Measurements from ENCODE around the gene ICE1.

- PRO-cap = no peak
Measured at GRCh38 chr5:1343278-1343987, 1.5 kb downstream of the CLPTM1L start.

- PRO-cap = no peak
Measured at GRCh38 chr5:1399586-1399924, 45.7 kb downstream of the SLC6A3 start.

GRCh38 chr5:1462987-1463703 is 17.9 kb upstream of the SLC6A3 start:
- PRO-cap = no peak

- PRO-cap = no peak
Measured at GRCh38 chr5:1668229-1668679, 131.4 kb downstream of the MRPL36 start.

DNA sequence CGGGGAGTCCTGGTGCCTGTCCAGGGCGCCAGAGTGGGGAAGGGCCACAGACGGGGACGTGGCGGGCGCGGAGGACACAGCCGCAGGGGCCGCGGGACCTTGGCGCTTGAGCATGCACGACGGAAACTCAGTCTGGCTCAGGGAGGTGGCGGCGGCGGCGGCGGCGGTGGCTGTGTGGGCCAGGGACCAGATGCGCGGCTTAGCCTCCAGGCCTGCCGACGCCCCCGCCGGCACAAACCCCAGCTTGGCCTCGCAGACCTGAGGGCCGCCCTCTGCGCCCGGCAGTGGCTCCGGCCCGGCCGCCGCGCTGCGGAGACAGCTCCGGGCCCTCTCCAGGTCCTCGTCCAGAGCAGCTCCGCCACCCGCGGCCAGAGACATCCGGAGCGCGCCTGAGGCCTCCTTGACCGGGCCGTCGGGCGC is 4.5 kb downstream of the IRX4 start:
- PRO-cap = no peak

DNA sequence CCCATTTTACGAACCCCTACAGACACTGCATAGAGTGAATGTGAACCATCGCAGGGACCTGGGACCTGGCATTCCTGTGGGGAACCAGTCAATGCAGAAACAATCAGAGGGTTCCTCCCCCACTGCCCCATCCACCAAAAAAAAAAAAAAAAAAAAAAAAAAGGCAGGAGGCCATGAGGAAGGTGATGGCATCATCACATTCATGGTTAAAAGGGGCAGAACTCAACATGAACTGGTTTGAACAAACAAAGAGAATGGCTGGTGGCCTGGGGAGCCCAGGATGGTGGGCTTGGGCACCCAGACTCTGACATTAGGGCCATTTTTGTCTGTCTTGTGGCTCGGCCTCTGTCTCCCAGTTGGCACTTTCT is 270.2 kb upstream of the IRX4 start:
- PRO-cap = no peak

DNA sequence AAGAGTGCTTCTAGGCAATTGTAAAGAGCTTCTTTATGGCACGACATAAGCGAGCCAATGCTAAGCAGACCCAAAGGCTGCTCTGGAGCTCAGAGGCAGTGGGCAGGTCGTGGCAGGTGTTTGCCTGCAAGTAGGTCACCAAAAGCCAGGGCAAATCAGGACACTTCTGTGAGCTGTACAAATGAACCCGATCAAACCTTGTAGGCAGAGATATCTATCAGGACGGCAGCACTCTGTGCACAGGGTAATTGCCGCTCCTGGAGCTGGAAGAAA is 75.9 kb downstream of the IRX2 start:
- PRO-cap = no peak

GRCh38 chr5:2752479-2752838 is 982 bp upstream of the IRX2 start:
- PRO-cap = no peak

- PRO-cap = no peak
Measured at GRCh38 chr5:2753774-2754366, 2.4 kb upstream of the IRX2 start.

DNA sequence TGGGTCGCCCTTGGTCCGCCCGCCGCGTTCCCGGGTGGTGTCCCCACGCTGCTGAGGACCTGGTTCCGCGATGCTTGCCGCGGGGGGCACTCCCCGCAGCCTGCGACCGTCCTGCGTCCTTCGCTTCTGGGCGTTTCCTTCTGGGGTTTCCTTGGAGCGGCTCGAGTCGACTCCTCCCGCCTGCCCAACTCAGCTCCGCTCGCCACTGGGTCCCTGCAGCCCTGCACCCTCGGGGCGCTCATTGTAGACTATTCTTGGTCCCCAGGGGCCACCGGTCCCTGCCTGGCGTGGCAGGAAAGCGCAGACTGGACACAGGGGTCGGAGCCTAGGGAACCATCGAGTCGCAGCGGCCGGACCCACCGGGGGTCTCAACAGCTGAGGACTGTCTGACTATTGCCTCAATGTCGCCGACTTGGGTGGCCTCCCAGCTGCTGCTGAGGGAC is 4.5 kb upstream of the IRX1 start:
- PRO-cap = no peak

- PRO-cap = no peak
Measured at GRCh38 chr5:3606241-3606778, 10.7 kb downstream of the IRX1 start.

- PRO-cap = no peak
Measured at GRCh38 chr5:4901859-4902401, 238.2 kb upstream of the ADAMTS16 start.

DNA sequence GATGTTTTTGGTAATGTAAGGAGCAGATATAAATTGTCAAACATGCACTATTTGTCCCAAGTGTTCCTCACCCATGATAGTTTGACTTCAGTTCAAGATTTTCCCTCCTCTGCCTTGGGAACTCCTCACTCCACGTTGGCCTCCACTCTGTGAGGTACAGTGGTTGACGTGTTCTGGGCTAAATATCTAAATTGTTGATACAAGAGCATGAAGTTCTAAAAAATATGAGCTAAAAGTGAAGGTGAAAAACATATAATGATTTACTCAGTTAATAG is 15.7 kb upstream of the ADAMTS16 start:
- PRO-cap = no peak

GRCh38 chr5:5420988-5421578 is 1.4 kb upstream of the ICE1 start:
- PRO-cap = no peak

GRCh38 chr5:5421888-5422512 is 477 bp upstream of the ICE1 start:
- PRO-cap = bidirectional peak, plus-strand start at chr5:5422101, minus-strand start at chr5:5422123; bidirectional peak, plus-strand start at chr5:5422688, minus-strand start at chr5:5422288

DNA sequence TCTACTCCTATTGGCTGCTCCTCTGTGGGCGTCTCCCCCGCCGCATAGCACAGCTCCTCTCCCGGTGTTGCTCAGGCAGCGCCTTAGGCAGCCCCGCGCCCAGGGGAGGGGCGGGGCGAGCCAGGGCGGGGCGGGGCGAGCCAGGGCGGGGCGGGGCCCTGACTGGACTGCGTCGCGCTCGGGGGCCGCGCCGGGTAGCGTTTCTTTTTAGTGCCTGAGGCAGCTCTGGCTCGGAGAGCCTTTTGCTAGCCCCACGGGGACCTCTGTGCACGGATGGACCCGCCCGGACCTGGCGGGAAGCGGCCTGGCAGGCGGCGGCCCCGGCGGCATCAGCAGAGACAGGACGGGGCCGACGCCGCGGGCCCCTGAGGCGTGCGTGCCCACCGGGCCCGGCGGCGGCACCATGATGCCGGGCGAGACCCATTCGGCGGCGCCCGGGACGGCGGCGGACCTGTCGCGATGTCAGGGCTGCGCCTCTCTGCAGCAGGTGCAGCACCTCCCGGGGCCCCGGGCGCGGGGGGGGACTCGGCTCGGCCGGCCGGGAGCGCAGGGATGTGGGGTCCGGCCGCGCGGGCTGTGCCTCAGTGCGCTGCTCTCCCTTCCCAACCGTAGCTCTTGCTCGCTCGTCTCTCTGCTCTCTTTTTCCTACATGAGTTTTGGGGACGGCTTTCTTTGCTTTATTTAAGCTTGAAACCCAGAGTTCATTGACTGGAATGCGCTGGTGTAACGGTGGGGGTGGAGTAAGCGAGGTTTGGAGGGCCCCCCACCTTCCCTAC is at the start of gene ICE1:
Gene ICE1, plus strand, starts transcription at position 165 of the 776 bp plus-strand sequence.
- PRO-cap = bidirectional peak, plus-strand start at position 176 of the sequence, minus-strand start outside the sequence; unidirectional peak, minus-strand start at position 402 of the sequence

DNA sequence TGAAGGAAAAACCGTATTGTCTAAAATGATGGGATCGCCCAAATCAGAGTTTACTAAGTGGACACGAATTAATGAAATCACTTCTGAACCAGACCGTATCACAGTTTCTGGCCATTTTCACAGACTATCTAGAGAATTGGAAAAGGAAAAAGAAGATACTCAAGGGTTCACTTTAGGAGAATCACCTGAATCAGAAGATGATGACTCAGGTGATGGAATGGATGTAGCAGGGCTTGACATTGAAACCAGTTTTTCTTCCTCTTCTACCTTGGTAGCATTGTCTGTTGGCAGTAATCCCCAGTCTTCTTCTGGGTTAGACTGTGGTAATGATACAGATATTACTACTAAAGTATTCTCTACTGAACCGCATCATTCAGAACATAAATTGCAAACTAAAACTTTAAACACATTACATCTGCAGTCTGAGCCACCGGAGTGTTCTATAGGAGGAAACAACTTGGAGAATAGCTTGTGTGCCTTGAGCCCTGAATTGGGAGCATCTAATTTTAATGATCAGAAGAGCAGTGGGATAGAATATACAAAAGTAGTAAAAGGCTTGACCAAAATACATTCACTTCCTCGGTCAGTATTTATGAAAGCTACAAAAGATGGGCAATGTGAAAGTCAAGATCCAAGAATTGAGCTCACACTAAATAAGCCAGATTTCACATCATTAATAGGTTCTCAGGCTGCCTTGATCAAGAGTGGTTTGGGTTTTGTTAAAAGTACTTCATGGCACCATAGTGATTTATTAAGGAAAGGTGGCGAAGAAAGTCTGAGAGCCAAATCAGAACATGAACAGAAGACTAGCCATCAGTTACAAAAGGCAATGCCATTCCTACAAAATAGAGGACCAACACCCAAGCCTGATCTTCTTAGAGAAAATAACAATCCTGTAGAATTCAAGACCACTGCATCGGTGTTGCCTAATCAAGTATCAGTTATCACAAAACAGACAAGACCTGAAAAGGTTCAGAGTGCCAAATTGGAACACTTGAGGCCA is 38.8 kb downstream of the ICE1 start:
- PRO-cap = no peak

DNA sequence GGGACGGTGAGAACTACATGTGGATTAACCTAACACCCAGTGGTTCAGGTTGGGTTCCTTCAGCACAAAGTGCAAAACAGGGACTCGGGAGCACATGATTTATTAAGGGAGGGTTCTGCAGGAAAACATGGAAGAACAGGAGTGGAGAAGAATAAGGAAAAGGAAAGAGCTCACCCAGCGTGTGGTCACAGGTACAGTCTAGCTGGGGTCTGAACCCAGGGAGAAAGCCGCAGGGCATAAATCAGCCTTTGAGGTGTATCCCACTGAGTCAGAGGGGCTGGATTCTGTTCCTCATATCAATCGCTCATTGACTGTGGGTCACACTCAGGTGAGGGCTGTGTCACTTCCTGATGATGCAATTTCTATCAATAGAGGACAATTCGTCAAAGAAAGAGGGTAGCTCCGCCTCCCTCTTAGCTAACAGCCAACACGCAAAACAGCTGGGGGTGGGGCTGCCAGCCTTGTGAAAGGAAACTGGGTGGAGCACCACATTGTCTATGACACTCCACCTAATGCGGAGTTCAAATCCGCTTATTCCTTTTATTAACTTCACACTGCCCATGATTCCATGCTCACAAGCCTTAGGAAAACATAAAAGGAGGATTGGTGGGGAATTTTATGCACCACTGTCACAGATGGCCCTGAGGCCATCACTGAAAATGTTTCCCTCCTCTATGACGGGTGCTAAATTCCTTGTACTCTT is 176.1 kb downstream of the ICE1 start:
- PRO-cap = no peak

DNA sequence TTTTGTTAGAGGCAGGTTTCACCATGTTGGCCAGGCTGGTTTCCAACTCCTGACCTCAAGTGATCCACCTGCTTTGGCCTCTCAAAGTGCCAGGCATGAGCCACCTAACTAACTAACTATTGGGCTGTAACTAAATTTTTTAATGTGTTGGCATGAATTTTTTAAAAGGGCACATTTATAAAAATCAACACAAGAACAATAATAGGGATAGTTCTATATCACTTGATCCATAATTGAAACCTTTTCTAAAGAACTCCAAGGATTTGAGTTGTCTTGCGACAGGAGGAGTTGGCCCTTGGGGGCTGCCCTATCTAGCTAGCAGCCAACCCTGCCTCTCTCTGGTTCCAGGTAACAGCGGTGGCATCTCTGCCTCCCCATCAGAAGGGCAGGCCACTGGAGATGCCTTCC is 393.2 kb downstream of the MED10 start:
- PRO-cap = no peak

- PRO-cap = no peak
Measured at GRCh38 chr5:6372509-6373090, 5.7 kb downstream of the MED10 start.

Measured in ReNcell CX (cell line).